Thoracic aorta endothelial cell (primary cell): ENCODE measurements around the gene KCNJ16.

- CAGE, long polyA plus RNA = no peak
Measured at GRCh38 chr17:68944468-68944943, 10.7 kb downstream of the ABCA8 start.

DNA sequence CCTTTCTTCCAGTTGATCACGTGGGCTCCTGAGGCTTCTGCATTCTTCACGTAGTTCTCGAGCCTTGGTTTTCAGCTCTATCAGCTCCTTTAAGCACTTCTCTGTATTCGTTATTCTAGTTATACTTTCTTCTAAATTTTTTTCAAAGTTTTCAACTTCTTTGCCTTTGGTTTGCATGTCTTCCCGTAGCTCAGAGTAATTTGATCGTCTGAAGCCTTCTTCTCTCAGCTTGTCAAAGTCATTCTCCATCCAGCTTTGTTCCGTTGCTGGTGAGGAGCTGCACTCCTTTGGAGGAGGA is 48.6 kb upstream of the ABCA8 start:
- CAGE, long polyA plus RNA = no peak

- CAGE, long polyA plus RNA = no peak
Measured at GRCh38 chr17:69027298-69027781, 33.4 kb downstream of the ABCA9 start.

- CAGE, long polyA plus RNA = no peak
Measured at GRCh38 chr17:69452694-69453395, 38.3 kb downstream of the MAP2K6 start.

DNA sequence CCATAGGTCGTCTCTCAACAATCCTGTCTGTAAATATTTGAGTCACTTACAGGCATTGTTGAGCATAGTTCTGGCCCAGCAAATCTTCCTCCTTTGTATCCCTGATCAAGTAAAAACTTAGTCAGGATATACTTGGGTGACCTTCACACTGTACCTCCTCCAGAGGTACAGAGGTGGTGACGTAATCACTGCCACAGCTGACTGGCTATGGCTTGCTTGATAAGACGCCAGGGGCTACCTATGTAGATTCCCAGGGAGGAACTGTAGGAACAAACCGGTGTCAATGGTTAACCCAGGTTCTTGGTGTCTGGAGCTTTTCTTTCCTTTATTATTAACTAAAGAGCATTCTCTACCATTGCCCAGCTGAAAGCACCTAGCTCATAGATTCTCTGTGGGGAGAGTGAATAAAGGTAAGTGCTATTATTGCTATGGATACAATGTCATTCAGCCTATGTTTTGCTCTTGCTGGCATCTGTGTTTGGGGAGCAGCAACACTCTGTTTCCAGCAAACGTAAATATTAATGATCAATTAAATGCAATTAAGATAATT is at the start of gene KCNJ16:
KCNJ16 (plus strand) TSS at position 245 of the 550 bp plus-strand sequence.
- CAGE, long polyA plus RNA = no peak

GRCh38 chr17:70157950-70159078 is 11.0 kb upstream of the KCNJ2 start:
- CAGE, long polyA plus RNA = no peak

DNA sequence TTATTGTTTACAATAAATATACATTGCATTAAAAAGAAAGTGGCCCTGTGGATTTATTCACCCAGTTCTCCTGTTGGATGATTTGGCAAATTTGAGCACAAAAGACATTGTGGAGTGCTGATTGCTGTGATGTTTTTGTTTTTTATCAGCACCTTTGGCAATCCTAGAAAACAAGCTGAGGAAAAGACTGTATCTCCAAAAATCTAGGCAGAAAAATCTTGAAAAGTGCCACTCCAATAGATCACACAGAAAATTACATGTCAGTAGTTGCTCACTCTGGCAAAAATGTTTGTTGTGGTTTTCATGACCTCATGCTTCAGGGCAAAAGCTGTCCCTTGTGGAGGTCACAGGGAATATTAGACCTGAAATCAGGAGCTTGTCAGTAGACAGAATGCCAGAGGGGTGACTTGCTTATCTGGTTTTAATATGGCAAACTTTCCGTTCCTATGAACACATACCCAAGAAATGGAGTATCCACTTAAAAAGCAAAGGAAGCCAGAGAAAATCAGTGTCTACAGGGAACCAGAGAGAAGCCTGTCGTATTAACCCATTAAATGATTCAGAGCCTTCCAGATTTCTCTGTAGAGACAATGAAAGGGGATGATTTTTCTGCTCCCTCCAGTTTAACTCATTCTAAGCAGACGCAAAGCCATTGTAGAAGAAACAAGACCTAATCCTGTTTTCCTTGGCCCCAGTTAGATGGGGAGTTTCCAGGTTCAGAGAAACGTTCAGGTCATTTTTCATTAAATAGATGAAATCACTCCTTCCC is 5.7 kb downstream of the SOX9 start:
- CAGE, long polyA plus RNA = no peak

GRCh38 chr17:72219246-72220113 is 98.7 kb downstream of the SOX9 start:
- CAGE, long polyA plus RNA = no peak

DNA sequence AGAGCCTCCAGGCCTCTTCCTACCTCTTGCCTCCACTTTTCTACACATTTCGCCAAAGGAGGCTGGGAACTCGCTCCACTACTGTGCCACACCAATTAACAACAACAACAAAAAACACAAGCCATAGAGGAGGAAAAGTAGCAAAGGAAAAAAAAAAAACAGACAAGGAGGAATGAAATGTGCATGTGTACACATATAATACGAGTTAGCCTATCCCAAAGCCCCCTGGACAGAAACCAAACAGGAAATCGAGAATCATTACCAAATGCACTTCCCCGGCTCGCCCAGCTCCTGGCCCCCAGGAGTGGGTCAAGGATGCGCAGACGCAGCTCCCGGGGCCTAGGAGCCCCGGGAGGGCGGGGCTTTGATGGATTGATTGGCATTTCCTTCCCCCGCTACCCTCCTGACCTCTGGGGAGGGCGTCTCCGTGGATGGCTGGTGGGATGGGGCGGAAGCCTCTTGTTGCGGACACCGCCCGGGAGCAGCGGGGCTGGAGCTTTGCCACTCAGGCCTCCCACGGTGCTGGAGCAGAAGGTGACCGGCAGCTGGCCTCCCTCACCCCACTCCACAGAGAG is 262.0 kb downstream of the SOX9 start:
- CAGE, long polyA plus RNA = no peak

DNA sequence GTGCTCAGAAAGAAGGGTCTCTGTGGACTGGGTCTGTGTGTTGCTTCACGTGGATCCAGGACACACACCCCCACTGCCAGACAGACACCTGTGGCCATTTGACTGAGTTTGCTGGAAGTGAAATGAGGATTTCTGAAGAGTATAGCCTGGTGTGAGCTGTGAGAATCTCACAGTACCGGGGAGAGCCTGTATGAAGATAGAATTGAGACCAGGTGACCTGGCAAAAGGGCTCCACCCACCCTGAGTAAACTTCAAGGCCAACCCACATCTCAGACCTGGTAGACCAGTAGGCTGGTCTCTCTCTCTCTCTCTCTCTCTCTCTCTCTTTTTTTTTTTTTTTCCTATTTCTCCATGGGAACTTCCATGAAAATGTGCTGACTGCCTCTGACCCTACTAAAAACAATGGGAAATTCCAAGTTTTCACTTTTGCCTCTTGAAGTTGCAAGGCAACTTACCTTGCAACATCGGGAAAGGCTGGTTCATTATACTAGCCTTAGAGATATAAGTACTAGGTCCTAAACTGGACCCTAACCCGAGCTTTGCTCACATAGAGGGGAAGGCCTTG is 354.3 kb downstream of the SOX9 start:
- CAGE, long polyA plus RNA = no peak

DNA sequence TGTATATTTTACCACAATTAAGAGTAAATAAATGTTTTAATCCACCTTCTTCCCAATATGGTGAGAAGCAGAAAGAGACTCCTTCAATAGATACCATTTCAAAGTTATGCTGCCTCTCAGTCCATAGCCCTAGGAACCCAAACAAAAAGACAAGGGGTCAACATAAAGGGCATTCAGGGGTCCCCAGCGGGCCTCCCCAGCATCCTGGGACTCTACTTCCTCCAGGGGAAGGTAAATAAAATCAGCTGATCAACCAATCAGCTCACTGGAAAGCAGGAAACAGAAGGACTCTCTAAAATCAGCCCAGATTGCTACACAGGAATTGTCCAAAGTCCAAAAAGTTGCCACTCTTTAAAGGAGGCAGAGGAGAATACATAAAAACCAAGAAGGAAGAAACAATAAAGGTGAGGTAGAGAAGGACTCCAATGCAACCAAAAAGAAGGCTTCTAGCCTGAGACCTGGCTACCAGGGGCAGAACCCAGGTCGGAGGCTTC is 404.4 kb downstream of the SOX9 start:
- CAGE, long polyA plus RNA = no peak

DNA sequence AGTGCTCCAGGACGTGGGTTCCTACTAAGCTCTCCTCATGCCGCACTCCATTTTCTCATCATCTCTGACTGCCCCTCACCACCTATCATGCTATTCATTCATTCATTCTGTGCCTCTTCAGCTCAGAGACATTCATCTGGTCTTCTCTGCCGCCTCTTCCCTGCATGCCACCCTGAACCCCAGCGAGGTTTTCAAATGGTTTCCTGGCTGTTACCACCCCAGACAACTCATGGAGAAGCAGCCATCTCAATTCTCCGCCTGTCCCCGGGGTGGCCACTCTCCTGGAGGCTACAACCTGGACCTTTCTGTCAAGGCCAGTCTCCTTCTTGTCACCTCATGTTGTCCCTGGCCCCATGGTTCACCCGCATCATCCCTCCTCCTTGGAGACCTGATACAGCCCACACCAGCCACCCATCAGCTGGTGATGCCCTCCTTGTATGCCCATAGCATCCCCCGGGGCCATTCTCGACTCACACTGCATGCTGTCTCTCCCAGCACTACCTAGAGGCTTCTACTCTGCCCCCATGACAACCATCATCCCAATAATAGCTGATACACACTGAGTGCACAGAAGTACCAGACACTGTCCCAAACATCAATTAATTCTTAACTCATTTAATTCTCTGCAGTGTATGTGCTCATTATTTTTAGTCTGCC is 407.5 kb downstream of the SOX9 start:
- CAGE, long polyA plus RNA = no peak

DNA sequence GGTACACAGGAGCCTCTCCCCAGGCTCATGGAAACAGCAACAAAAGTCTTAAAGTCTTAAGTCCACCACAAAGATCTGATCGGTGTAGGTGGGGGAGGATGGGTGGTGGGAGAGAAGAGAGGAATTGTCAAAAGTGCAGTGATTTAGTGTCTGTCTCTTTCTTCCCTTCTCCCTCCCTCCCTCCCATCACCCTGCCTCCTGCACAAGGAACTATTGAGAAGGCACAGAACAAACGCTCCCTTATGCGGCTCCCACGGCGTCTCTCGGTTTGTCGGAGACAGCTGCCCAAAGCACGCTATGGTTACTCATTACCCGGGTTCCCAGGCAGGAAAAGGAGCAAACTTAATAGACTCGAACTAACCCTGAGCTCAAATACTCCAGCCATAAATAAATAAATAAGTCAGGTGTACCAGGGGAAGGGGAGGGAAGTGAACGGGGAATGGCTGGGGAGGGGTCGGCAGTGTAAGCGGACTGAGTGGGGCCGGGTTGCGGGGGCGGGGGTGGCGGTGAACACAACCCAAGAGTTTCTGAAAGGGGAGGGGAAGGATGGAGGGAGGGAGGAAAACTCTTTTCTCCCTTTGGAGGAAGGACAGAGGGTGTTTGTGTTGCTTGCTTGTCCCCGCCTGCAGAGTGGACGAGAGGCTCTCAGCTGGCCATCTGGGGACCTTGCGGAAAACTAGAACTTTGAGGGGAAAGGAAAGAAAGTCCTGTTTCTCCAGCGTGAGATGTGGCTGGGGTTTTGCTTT is 477.3 kb downstream of the SLC39A11 start:
- CAGE, long polyA plus RNA = no peak

DNA sequence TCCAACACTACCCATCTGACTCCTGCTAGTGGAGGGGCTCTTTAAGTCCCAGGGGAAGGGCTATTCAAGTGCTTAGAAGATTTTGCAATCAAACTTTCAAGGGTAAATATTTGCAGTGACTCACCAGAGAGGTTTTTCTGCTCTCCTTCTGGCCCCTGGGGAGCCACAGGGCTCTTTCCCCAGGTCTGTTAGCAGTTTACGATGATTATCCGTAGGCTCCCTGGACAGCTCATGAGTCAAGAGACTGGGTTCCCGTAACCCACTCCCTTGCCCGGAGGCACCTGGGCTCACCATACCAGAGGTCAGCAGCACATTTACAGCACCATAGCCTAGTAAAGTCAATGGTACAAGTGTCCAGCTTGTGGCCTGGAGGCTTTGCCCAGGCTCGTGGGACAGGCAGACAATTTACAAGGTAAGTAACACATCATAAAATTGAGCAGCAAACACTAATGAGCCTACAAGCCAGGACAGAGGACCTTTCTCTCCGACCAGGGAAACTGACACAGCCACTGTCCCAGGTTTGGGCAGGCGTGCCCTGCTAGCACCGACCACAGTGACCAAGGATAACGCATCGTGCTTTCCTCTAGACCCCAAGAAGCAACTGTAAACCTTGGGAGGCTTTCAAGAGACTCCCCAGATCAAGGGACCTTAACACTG is 408.4 kb downstream of the SLC39A11 start:
- CAGE, long polyA plus RNA = no peak

GRCh38 chr17:72812837-72813345 is 279.6 kb downstream of the SLC39A11 start:
- CAGE, long polyA plus RNA = no peak

DNA sequence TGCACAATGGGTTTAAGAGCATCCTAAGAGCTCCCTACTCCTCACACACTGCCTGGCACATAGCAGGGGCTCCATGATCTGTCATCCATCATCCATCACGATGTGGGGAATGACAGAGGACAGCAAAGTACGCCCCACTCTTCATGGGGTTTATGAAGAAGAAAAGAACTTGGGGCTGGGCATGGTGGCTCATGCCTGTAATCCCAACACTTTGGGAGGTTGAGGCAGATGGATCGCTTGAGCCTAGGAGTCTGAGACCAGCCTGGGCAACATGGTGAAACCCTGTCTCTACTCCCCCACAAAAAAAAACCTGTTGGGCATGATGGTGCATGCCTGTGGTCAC is 212.4 kb downstream of the SLC39A11 start:
- CAGE, long polyA plus RNA = no peak

DNA sequence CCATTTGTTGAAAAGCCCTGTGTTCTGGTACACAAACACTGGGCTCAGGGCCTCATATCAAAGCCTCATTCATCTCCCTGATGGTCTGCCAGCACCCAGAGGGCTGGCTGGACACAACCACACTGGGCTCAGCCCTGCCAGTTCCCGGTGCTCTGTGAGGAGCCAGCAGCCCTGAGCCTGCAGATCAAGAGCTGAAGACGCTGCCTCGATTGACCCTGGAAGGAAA is 2.6 kb downstream of the SLC39A11 start:
- CAGE, long polyA plus RNA = no peak

GRCh38 chr17:73278932-73279438 is 17.3 kb upstream of the CPSF4L start:
- CAGE, long polyA plus RNA = no peak

DNA sequence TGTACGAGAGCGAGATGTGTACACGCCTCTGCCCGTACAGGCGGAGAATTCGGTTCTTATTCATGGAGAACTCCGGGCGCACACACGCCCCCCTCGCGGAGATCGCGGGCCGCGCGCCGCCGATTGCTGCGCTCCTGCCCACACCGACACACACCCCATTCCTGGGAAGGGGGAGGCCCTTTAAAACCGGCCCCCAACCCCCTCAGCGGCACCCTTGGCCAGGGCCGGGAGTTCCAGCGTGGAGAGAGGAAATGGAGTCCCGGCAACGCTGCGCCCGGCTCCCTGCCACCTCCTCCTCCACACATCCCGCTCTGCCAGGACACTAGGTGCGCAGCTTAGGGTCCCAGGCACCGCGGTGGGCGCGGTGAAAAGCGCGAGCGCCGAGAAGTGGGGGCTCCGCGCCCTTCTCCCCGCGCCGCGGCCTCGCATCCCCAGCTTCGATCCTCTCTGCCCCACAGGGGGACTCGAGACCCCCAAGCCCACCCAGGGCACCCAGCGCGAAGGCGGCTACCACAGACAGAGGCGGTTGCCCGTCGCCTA is 379 bp downstream of the CDC42EP4 start:
- CAGE, long polyA plus RNA = no peak

DNA sequence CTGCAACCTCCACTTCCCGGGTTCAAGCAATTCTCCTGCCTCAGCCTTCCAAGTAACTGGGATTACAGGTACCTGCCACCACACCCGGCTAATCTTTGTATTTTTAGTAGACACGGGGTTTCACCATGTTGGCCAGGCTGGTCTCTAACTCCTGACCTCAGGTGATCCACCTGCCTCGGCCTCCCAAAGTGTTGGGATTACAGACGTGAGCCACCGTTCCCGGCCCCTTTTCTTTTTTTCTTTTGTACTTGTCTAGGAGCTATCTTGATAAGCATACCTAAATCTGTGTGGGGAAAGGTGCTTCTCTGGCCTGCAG is 39.3 kb upstream of the CDC42EP4 start:
- CAGE, long polyA plus RNA = no peak